Ishikawa (cell line): ENCODE results near the genes RPH3AL and NXN.

DNA sequence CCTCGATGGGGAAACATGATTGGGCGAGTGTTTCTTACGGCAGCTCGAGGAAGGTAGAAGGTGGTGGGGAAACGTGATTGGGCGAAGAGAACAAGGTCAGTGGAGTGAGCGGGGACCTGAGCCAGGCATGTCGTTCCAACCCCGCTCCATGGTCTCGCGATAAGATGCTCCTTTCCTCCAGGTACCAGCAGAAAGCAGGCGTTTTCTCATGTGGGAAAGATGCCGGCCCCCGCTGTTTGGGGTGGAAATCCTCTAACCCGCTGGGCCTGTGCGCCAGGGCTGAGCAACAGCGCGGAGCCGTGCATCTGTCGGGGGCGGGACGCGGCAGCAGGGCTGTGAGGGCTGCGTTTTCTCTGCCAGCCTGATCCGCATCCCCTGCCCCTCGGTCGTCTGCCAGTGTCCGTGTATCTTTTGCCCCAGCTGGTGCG lies 25.6 kb upstream of the DOC2B start:
- RRBS: no CpG with 5 or more reads among the region's 29 CpGs

- RRBS: 66% methylated on average over 8 of the region's 30 CpGs
These were observed 47.2 kb downstream of the RPH3AL start for GRCh38 chr17:305076-306072.

DNA sequence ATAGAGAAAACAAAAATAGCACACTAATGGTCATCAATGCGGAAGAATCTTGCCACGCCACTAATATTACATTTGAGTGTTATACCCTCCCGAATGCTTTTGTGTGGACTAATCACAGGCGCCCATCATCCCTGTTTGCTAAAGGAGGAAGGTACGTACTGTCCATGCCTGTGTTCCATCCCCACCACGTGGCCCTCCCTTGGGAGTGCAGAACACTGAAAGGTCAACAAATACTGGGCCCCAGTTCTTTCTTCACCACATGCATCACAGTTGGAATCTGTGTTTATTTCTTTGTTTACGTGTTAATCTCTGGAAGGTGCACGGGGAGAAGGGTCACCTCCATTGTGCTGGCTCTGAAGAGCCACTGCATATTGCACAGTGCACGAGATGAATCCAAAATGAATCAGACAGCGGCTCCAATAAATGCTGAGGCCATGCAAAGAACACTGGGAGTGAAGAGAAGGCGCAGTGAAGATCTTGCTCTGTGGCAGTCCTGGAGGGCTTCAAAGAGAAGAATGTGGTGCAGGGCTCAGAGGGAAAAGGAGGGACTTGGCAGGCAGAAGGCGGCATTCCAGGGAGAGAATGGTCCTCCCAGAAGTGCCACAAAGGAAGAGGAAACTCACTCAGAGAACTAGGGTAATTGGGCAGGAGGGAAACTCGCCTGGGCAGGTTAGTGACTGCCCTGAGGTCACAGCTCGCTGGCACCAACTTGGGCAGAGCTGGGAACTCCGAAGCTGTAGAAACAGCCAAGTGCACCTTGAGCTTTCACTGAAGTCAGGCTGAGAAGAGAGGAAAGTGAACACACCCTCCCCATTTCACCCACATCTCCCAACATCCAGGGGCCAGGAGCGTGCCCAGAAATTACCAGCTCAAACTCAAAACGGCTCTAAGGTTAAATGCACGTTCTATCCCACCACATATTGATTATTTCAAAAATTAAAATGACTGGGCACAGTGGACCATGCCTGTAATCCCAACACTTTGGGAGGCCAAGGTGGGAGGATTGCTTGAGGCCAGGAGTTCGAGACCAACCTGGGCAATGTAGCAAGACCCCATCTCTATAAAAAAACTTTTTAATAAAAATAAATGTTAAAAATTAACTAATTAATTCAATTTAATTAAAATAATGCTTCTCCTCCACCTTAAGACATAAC lies 3.6 kb downstream of the RPH3AL start:
- RRBS: no CpG with 5 or more reads among the region's 19 CpGs

- RRBS: 92% methylated on average over 7 of the region's 26 CpGs
These were observed at the start of gene RPH3AL for GRCh38 chr17:352110-353031. Gene RPH3AL, minus strand, starts transcription at chr17:352807.

DNA sequence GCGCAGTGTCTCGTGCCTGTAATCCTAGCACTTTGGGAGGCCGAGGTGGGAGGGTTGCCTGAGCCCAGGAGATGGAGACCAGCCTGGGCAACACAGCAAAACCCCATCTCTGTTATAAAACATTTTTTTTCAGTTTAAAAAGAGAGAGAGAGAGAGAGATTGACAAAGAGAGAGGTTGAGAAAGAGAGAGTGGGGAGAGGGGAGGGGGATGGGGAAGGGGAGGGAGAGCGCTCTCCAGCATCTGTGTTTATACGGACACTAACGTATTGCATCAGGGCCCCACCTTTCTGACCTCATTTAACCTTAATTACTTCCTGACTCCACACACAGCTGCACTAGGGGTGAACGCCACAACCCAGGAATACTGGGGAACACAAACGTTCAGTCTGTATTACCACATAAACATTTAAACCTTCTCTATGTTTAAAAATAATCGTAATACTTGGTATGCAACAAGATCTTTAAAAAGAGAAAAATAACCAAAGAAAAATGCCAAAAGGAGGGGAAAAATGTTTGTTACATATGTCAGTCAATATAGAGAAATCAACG lies 24.9 kb upstream of the RPH3AL start:
- RRBS: no CpG with 5 or more reads among the region's 10 CpGs

GRCh38 chr17:385718-386616 lies 24.2 kb upstream of the C17orf97 start:
- RRBS: 2% methylated on average over 51 of the region's 104 CpGs

DNA sequence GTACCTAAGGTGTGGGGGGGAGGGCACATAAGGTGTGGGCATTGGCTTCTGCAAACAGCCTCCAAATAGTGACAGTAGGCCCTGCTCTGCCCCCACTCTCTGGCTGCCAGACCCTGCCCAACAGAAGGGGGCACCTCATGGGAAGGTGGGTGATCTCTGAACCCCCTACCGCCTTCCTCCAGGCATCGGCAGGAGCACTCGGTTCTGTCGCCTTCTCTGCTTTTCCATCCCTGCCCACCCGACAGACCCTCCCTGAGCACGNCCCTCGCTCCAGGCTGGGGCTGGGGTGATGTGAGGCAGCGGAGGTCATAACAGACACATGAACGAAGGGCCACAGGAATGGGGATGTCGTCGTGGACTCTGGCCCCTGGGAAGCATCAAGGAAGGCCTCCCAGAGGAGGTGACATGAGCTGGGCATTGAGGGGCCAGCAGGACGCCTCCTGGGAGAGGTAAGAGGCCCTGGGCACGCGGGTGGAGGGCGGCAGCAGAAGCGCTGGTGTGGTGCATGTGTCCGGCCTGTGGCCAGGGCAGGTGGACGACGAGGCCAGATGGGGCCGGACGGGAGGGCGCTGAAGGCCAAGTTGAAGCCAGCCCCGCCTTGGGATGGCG lies 79.1 kb downstream of the C17orf97 start:
- RRBS: no CpG with 5 or more reads among the region's 24 CpGs

DNA sequence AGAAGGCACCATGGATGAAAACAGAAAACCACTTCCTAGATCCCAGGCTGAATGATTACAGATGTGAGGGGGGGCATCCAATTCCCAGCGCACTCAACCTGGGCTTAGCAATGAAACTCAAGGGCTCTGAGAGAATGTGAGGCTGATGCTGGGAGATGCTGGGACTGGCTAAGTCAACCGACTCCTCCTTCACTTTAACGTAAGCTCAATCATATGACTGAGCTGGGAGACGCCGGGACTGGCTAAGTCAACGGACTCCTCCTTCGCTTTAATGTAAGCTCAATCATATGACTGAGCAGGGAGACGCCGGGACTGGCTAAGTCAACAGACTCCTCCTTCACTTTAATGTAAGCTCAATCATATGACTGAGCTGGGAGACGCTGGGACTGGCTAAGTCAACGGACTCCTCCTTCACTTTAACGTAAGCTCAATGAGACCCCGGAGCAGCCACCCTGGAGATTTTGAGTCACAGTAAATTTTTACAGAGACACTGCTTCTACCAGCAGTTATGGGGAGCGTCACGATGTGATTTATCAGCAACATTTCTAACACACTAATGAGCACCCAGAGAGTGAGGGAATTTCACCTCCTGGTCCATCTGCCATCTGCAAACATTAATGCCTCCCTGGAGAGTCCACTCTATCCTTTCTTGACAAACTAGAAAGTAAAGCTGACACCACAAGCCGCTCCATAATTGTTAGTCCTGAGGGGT lies 125.2 kb downstream of the C17orf97 start:
- RRBS: 94% methylated on average over 4 of the region's 16 CpGs

DNA sequence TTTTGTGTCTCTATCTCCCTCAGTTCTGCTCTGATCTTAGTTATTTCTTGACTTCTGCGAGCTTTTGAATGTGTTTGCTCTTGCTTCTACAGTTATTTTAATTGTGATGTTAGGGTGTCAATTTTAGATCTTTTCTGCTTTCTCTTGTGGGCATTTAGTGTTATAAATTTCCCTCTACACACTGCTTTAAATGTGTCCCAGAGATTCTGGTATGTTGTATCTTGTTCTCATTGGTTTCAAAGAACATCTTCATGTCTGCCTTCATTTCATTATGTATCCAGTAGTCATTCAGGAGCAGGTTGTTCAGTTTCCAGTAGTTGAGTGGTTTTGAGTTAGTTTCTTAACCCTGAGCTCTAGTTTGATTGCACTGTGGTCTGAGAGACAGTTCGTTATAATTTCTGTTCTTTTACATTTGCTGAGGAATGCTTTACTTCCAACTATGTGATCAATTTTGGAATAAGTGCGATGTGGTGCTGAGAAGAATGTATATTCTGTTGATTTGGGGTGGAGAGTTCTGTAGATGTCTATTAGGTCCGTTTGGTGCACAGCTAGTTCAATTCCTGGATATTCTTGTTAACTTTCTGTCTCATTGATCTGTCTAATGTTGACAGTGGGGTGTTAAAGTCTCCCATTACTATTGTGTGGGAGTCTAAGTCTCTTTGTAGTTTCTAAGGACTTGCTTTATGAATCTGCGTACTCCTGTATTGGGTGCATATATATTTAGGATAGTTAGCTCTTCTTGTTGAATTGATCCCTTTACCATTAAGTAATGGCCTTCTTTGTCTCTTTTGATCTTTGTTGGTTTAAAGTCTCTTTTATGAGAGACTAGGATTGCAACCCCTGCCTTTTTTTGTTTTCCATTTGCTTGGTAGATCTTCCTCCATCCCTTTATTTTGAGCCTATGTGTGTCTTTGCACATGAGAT lies 77.0 kb downstream of the VPS53 start:
- RRBS: no CpG with 5 or more reads among the region's 5 CpGs

GRCh38 chr17:673045-673735 lies 41.4 kb downstream of the VPS53 start:
- RRBS: no CpG with 5 or more reads among the region's 19 CpGs

DNA sequence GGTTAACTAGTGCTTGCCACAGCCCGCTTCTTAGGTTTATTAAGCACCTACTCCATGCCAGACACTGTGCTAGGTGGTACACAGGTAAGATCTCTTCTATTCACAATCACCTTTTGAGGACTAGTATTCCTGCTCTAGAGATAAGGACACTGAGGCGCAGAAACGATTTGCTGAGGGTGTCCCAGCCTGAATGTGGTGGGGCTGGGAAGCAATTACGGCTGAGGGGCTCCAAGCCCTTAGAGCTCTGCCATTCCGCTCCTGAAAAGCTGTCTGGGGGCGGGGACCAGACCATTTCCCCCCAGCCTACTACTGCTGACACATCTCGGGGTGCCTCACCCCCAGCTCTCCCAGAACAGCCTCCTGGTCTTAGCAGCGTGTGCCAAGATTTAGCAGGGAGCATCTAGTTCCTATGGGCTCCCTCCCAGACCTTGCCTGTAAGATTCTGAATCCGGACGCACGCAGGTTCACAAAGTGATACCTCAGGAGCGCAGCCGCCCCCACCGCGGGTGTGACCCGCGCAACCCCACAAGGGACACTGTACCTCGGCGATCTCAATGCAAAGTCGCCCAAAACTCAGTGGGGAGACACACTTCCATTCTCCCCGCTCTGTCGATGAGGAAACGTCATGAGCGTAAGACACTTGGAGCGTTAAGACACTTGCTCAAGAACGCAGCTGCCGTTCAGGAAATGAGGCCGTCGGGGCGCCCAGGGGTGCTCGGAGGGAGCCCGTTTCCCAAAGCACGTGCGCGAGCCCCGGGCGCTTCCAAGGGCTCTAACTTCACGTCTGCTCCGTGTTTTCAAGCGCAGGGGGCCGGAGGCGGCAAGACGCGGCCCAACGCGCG lies 733 bp downstream of the GEMIN4 start:
- RRBS: 1% methylated on average over 12 of the region's 47 CpGs

- RRBS: 77% methylated on average over 3 of the region's 26 CpGs
These were observed 20.4 kb downstream of the MRM3 start for GRCh38 chr17:802397-803110.

DNA sequence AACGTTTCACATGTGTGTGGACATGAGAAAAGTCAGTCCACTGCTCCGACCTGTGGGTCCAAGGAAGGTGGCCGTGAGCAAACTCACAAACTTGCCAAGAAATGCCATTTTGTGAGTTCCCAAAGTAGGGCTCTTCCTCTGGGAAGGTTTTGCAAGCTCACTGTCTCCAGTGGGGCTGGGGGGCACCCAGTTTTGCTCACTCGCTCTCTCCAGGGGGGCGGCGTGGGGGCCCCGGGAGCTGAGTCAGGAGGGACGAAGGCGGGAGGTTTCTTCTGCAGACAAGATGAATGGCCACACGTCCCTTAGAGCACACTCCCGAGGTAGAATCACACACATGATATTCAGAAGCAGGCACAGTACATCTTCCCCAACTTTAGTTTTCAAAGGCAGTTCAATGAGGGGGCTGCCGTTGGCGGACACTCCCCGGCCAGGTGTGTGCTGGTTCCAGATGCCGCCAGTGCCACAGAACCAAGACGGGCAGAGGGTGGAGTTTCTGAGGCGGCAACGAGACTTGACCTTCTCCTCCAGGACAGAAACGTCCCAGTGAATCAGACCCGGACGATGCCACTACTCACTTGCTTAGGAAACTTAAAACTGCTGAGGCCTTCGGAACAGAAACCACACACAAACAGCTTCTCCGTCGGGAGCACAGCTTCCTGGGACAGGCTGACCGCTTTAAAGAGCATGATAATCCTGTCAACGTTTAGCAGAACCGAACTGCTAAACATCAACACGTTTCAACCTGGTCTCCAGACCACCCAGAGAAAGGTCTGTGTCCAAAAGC lies 68.5 kb downstream of the MRM3 start:
- RRBS: 100% methylated on average over 1 of the region's 28 CpGs

DNA sequence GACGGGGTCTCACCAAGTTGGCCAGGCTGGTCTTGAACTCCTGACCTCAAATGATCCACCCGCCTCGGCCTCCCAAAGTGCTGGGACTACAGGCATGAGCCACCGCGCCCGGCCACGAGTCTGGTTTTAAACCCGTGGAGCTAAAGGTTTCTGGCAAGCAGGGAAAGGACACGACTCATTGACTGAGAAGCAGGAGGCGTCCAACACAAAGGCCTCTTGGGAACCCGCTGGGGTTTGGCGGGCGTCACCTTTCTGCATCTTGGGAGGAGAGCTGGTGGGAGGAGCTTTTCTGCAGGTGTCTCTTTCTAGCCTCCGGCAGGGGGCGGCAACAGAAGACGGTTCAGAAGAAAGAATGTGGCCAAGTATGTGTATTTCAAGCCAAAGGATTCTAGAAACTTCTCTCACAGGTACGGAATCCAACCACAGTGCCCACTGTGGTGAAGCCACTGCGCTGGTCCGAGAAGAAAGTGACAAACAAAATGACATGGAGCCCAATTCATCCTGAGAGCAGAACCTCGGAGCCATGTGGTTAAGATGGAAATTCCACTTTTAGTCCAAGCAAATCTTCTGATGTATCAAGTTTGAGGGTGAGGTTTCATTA lies 97.4 kb downstream of the MRM3 start:
- RRBS: no CpG with 5 or more reads among the region's 20 CpGs

DNA sequence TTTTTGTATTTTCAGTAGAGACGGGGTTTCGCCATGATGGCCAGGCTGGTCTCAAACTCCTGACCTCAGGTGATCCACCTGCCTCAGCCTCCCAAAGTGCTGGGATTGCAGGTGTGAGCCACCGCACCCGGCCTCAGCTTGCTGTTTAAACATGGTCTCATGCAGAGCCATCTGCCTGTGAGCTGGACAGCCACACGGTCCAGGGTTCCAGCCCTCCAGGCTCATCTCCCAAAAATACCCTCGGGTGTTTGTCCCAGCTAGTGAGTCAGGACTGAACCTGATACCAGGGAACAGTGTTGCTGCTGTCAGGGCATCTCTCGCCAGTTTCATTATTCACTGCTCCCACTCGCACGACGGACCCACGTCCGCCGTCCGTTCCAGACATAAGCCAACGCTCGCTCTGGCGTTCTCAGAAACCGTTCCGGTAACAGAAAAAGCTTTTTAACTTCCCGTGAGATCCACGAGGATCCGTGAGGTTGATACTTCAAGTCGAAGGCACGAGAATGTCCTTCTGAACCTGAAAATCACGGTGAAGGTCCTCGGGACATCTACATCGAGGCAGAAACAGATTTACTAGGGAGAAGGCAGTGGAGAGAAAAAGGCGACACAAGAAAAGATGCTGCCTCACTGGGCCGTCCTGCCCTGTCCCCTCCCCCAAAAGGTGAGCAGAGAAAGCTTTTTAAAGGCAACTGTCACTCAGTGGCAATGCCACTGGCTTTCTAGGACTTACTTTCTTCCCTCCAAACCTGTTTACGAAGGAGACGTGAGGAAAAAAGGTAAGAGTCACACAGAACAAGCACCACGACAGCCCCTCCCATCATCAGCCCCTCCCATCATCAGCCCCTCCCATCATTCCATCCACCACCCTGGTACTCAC lies 77.5 kb downstream of the NXN start:
- RRBS: no CpG with 5 or more reads among the region's 32 CpGs

GRCh38 chr17:972957-973315 lies 6.6 kb downstream of the NXN start:
- RRBS: no CpG with 5 or more reads among the region's 13 CpGs

- RRBS: no CpG with 5 or more reads among the region's 5 CpGs
These were observed 2.3 kb downstream of the NXN start for GRCh38 chr17:977258-977638.

DNA sequence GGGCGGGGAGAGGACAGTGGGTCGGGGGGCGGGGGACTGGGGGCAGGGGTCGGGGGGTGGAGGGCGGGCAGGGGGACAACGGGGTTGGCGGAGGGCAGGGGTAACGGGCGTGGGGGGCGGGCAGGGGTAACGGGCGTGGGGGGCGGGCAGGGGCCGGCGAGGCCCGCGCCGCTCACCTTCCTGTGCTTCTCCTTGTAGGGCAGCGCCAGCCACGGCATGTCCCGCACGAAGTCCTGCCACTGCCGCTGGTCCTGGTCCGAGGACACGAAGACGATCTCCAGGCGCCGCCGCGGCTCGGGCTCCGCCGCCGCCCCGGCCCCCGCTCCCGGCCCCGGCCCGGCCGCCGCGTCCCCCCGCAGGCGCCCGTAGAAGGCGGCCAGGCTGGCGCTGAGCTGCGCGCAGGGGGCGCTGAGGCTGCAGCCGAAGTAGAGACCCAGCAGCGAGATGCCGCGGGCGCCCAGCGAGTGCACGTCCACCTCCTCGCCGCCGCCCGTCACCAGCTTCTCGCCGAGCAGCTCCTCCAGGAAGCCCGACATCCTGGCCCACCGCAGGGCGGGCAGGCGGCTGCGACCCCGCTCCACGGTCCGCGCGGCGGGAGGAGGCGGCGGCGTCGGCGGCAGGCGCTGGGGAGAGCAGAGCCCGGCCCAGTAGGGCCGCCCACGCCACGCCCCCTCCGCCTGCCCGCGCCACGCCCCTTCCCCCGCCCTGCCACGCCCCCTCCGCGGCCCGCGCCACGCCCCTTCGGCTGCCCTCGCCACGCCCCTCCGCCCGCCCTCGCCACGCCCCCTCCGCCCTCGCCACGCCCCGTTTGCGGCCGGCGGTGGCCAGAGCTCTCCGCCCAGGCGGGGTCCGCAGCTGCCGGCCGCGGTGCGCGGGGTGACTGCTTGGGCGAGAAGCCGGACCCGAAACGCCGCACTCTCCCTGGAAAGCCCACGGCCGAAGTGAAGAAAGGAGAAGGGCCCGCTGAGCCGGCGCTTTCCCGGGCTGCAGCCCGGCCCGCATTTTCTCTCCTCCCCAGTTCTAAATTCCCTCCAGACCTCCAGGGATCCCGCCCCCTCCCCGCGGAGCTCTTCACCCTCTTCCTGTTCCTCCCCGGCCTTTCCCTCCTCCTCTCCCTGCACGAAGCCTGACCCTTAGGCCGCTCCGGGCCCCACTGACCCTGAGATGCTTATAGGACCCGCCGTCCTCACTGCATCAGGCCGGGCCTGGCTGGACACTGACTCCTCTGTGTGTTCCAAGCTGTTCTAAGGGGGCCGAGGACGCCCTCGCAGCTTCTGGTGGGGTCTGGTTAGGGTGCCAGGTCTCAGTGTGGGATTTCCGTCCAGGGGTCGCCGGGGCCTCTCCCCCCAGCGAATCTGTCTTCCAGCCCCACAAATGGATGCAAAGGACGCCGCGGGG lies at the start of gene NXN:
Gene NXN, minus strand, starts transcription at position 634 of the 1,398 bp plus-strand sequence.
- RRBS: 8% methylated on average over 29 of the region's 150 CpGs

DNA sequence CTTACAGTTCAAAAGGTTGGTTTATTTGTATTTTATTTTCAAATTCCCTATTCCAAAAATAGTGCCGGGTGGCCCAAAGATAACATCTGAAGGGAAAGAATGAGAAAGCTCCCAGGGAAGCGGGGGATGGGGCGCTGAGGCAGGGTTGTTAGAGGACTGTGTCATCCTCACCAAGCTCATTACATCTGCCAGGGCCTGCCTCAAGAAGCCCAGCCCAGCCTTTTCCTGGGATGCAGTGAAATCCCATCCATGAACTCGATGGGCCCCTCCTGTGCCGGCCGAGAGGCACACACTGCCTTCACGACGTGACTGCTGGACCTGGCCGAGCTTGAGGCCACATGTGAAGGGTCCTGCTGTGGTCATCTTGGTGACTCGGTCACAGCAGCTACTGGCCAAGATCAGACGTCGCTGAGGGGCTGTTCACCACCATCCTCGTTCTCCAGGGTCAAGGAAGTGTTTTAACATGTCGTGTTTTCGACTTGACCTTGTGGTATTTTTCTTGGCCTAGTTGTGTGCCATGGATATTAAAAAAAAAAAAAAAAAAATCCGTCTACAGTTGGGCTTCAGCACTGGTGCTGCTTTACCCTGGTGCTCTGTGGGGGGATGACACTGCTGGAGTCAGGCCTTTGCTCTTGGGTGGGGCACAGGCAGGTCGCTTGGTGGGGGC lies 4.8 kb downstream of the TIMM22 start:
- RRBS: no CpG with 5 or more reads among the region's 17 CpGs

GRCh38 chr17:1087105-1088283 lies 90.6 kb downstream of the TIMM22 start:
- RRBS: 21% methylated on average over 14 of the region's 39 CpGs